Lung (tissue), 4 donors: ENCODE data around the genes NAAA, STBD1 and CXCL13.

- PRO-cap, result no peak
- RAMPAGE, long total RNA, result no peak
- RRBS, result no CpG with 5 or more reads among the region's 2 CpGs
Measured at GRCh38 chr4:75845773-75846127, 56.5 kb downstream of the PPEF2 start.

DNA sequence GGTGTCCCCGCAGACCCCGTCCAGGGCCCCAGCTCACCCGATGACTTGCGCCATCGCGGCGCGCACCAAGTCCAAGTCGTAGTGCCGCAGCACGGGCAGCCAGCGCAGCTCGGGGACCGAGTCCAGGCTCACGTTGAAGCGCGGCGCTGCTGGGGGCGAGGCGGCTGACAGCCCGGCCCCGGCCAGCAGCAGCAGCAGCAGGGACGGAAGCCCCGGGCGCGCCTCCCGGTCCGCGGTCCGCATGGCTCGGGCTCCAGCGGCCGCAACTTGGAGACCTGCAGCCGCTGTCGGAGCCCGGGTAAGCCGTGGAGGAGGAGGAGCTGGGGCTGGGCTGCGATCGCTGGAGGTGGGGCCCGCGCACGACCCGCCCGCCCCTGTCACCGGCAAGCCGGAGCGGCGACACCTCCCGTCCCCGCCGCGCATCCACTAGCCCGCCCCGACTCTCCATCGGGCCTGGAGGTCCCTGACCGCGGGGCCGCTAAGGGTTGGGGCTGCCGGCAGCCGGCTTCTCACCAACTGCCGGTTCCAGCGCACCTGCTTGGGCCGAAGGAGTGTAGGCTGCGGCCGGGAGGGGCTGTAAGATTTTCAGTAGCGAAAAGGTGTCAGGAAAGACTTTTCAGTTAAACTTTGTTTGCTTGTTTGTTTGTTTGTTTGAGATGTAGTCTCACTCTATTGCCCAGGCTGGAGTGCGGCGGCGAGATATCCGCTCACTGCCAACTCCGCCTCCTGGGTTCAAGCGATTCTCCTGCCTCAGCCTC is at the start of gene NAAA:
NAAA (minus strand) TSS at position 307 of the 758 bp plus-strand sequence.
- PRO-cap, result no peak
- RAMPAGE, long total RNA, result no peak
- RRBS, result 1% methylated on average over 31 of the region's 72 CpGs

DNA sequence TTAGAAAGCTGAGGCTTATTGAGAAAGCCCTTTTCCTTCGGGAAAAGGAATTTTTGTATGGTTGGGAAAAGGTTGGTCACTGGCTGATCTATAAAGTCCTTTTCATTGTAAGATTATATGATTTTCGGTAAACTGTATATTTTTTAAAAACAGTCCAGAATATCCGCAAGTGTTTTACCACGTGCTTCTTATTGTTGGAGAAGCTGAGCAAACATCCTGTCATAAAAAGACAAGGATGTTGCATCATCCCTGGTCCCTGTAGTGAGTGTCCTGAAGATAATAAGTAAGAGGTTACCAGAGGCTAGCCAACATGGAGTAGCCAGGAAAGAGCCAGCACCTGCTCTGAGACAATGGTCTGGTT is 5.2 kb downstream of the CXCL9 start:
- PRO-cap, result no peak
- RAMPAGE, long total RNA, result no peak
- RRBS, result no CpG with 5 or more reads among the region's 4 CpGs

DNA sequence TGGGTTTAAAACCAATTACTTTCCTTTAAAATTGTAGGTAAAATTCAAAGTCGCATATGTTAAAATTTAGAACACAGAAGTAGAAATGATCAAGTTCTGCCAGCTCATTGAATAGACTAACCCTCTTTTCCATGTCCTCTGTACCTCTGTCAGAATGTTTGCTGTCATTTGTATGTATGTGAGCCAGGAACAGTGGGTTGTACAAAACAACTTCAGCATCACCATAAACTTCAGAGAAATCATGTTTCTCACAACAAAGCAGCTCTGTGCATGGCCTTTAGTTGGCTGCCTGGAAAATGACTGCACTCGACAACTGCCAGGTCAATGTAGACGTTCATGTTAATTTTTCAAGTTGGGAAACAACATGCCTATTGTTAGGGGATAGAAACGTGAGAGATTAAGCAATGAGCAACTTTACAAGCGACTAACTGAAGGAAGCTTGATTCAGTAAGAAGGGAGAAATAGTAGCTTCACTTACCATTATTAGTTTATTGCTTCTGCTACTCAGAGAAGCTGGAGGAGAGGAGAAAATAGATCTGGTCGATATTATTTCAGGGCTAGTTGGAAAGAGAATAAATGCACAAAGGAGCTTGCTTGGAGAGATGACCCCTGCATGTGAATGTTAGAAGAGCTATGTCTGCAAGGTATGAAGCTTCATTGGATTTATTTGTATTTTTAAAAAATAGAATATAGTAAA is 17.9 kb upstream of the CXCL11 start:
- PRO-cap, result no peak
- RAMPAGE, long total RNA, result no peak
- RRBS, result no CpG with 5 or more reads among the region's 6 CpGs

DNA sequence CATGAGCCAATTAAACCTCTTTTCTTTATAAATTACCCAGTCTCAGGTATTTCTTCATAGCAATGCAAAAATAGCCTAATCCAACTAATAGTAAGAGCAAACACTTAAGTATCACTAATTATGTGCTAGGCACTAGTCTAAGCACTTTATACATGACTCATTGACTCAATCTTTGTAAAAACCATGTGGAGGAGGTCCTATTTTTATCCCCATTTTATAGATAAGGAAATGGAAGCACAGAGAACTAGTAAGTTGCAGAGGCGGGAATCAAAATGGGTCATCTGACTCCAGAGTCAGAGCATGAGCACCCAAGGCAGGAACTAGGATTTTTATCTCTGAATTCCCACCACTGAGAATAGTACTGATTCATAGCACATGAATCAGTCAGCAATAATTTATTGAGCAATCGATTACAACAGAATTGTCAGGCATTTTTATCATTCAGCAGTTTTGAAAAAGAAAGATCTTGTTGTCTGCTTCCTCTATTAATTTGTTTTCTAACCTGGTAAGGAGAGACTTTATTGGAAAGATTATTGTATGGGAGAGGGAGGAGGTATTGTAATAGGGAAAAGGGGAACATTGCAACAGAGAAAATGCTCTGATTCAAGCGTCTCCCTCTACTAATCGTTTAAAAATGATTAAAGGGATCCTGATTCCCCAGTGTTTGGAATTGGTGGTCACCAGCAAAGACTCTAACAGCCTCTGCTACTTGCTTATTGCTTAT is 19.2 kb downstream of the SCARB2 start:
- PRO-cap, result no peak
- RAMPAGE, long total RNA, result no peak
- RRBS, result no CpG with 5 or more reads among the region's 4 CpGs

- PRO-cap, result no peak
- RAMPAGE, long total RNA, result no peak
- RRBS, result no CpG with 5 or more reads among the region's 3 CpGs
Measured at GRCh38 chr4:76198460-76199169, 15.0 kb downstream of the SCARB2 start.

- PRO-cap, result no peak
- RAMPAGE, long total RNA, result no peak
- RRBS, result no CpG with 5 or more reads among the region's 8 CpGs
Measured at GRCh38 chr4:76211485-76212465, 1.8 kb downstream of the SCARB2 start.

GRCh38 chr4:76213216-76213406 is 513 bp downstream of the SCARB2 start:
- PRO-cap, result no peak
- RAMPAGE, long total RNA, result no peak
- RRBS, result no CpG with 5 or more reads among the region's 6 CpGs

DNA sequence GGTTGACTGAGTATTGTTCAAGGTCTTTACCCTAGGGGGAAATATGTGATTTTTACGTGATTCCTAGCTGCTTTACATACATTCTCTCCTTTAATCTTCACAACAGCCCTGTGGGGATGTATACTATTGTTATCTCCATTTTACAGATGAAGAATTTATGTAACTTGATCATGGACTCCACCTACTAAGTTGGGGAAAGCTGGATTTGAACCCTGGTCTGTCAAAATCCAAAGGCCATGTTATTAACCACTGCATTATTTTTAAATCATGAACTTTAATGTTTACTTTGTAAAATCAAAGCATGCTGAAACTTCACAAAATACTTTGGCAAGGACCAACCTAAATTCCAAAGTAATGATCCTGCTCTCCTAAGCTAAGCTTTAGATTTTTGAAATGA is 26.1 kb downstream of the FAM47E start:
- PRO-cap, result no peak
- RAMPAGE, long total RNA, result no peak
- RRBS, result no CpG with 5 or more reads among the region's 1 CpG

DNA sequence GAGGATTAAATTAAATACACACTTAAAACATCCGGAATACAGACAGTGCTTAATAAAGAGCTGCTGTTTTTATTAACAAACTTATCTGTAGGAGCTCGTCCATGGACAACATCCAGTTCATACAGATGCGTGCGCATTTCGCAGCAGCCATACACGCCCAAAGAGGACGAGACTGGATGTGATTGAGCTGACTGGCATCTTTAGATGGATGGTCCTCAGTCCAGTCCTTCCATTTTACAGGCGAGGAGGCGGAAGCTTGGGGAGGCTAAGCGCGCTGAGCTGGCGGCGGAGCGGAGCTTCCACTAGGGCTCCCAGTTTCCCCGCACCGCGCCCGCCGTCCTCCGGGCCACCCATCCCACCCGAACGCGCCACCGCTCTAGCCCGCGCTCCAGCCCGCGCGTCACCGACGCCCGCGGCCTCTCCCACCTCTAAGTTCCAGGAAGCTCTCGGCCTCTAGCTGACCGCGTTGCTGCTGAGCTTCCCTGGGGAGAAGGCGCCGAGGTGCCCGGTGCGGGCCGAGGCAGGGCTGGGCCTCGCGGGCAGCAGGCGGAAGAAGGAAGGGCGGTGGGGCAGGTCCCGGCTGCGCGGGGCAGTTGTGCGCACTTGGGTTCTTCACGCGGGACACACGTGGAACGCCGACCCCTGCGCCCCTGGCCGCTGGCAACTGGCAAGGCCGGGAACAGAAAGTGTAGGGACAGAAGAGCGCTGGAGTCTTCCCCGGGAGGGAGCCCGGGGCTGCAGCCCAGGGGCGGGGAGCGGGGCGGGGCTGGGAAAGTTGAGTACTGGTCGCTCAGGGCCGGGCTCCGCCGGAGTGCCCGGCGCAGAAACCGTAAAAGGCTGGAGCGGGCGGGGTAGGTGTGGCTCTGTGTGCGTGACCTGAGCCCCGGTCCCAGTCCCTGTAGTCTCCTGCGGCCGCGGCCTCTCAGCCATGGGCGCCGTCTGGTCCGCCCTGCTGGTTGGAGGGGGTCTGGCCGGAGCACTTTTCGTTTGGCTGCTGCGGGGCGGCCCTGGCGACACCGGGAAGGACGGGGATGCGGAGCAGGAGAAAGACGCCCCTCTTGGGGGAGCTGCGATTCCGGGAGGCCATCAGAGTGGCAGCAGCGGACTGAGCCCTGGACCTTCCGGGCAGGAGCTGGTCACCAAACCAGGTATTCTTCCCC is at the start of gene STBD1:
STBD1 (plus strand) TSS at position 892 of the 1,160 bp plus-strand sequence.
- PRO-cap, result bidirectional peak, plus-strand start at position 929 of the sequence, minus-strand start at position 681 of the sequence
- RAMPAGE, long total RNA, result no peak
- RRBS, result 1% methylated on average over 45 of the region's 93 CpGs

GRCh38 chr4:76430646-76431175 is 4.3 kb upstream of the SHROOM3 start:
- PRO-cap, result no peak
- RAMPAGE, long total RNA, result no peak
- RRBS, result no CpG with 5 or more reads among the region's 8 CpGs

GRCh38 chr4:76449960-76450361 is 14.9 kb downstream of the SHROOM3 start:
- PRO-cap, result no peak
- RAMPAGE, long total RNA, result no peak
- RRBS, result no CpG with 5 or more reads among the region's 2 CpGs

DNA sequence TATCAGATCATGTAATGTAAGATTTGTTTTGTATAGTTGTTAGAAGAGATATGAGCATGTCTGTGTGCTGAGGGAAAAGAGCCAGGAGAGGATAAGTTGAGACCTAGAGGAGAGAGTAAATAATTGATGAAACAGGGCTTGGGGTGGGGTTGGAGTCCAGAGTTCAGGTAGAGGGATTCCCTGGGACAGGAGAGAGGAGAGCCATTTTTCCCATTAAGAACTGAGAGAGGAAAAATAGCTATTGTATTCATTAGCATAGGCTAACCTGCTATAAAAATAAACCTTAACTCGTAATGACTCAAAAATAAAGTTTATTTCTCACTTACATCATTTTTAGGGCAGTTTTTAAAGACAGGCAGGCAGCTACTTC is 4.6 kb upstream of the SOWAHB start:
- PRO-cap, result no peak
- RAMPAGE, long total RNA, result no peak
- RRBS, result no CpG with 5 or more reads among the region's 1 CpG

GRCh38 chr4:77019131-77019408 is 56.7 kb downstream of the CCNI start:
- PRO-cap, result no peak
- RAMPAGE, long total RNA, result no peak
- RRBS, result no CpG with 5 or more reads among the region's 4 CpGs

- PRO-cap, result no peak
- RAMPAGE, long total RNA, result no peak
Measured at GRCh38 chr4:77037314-77037943, 38.4 kb downstream of the CCNI start.

DNA sequence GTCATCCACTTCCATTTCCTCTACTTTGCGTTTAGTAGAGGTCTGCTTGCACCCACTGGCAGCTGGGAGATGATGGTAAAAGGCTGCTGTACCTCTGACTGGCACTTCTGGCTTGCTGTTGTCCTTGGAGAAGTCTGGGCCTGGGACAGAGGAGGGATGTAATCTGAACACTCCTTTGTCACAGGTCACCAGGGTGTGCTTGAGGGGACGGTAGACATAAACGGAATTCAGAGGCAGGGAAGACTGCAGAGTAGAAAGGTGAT is 27.5 kb downstream of the CCNI start:
- PRO-cap, result no peak
- RAMPAGE, long total RNA, result no peak
- RRBS, result no CpG with 5 or more reads among the region's 3 CpGs

DNA sequence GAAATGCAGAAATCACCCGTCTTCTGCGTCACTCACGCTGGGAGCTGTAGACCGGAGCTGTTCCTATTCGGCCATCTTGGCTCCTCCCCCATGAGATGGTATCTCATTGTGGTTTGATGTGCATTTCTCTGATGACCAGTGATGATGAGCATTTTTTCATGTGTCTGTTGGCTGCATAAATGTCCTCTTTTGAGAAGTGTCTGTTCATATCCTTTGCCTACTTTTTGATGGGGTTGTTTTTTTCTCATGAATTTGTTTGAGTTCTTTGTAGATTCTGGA is 86.4 kb upstream of the CXCL13 start:
- PRO-cap, result no peak
- RAMPAGE, long total RNA, result no peak
- RRBS, result no CpG with 5 or more reads among the region's 5 CpGs

DNA sequence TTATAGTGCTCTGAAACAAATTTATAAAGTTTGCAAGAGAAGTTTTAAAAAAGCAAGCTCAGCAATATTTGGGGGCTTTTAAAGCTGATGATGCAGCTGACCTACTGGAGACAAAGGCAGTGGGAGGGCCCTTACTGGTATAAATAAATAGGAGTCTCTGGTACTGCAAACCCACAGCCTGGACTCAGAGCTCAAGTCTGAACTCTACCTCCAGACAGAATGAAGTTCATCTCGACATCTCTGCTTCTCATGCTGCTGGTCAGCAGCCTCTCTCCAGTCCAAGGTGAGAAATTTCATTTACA is at the start of gene CXCL13:
CXCL13 (plus strand) TSS at position 174 of the 302 bp plus-strand sequence.
- PRO-cap, result no peak
- RAMPAGE, long total RNA, result no peak
- RRBS, result no CpG with 5 or more reads among the region's 1 CpG

GRCh38 chr4:77619506-77619805 is 13.8 kb downstream of the CXCL13 start:
- PRO-cap, result no peak
- RAMPAGE, long total RNA, result no peak
- RRBS, result no CpG with 5 or more reads among the region's 1 CpG

- PRO-cap, result no peak
- RAMPAGE, long total RNA, result no peak
- RRBS, result no CpG with 5 or more reads among the region's 8 CpGs
Measured at GRCh38 chr4:77698153-77698624, 92.6 kb downstream of the CXCL13 start.